Epithelial cell of proximal tubule (primary cell): ENCODE measurements around a stretch of chr2.

- RAMPAGE, long total RNA, result no peak
- RRBS, result 95% methylated on average over 4 of the region's 38 CpGs
Measured at GRCh38 chr2:223052490-223053332, 721 bp downstream of the KCNE4 start.

- RAMPAGE, long total RNA, result no peak
- RRBS, result no CpG with 5 or more reads among the region's 8 CpGs
Measured at GRCh38 chr2:223959507-223960169, 2.4 kb downstream of the MRPL44 start.

- RAMPAGE, long total RNA, result no peak
- RRBS, result no CpG with 5 or more reads among the region's 4 CpGs
Measured at GRCh38 chr2:224268293-224268851, 133.5 kb downstream of the FAM124B start.

GRCh38 chr2:224497798-224498898, 87.0 kb downstream of the CUL3 start:
- RAMPAGE, long total RNA, result no peak
- RRBS, result no CpG with 5 or more reads among the region's 4 CpGs

DNA sequence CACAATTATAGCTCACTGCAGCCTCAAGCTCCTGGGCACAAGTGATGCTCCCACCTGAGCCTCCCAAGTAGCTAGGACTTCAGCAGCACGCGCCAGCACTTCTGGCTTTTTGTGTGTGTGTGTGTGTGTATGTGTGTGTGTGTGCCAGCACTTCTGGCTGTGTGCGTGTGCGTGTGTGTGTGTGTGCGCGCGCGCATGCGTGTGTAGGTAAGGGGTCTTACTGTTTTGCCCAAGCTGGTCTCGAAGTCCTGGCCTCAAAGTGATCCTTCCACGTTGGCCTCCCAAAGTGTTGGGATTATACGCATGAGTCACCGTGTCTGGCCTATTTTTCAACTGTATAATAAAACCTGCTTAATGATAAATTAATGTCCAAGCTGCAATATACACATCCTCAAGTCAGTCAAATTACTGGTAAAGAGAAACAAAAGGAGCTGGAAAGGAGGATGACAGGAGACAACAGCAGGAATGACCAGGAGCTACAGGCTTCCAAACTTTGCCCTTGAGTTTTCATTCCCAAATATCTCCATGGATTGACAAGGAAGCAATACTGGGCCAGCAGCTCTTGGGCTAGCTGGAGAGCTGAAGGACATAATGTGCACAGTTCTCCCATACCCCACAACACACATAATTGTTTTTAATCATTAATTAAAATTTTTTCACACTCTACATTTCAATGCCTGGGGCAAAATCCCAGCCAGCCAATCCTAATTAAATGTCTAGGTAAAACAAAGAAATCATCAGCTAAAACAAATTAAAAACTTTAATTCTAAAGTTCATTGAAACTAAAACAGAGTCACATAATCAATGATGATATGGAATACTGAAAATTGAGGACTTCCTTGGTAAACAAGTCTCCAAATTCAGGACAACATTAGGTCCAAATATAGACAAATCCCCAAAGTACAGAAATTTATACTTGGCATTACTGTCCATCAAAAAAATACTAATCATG, 42.5 kb downstream of the CUL3 start:
- RAMPAGE, long total RNA, result no peak
- RRBS, result no CpG with 5 or more reads among the region's 13 CpGs

DNA sequence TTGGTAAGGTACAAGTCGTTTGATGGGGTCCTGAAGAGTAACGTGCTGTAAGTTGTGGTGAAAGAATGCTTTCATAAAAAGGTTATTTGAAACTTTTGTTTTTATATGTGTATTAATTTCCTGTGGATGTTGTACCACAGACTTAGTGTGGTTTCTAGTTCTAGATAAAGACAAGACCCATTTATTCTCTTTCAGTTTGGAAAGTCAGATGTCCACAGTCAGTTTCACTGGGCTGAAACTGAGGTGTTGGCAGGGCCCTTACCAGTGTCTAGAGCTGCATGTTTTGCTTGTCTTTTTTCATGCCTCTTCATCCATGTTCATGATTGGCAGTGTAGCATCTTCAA, 22.1 kb upstream of the DOCK10 start:
- RAMPAGE, long total RNA, result no peak
- RRBS, result no CpG with 5 or more reads among the region's 2 CpGs

GRCh38 chr2:225452187-225452506, 52.6 kb downstream of the NYAP2 start:
- RAMPAGE, long total RNA, result no peak

DNA sequence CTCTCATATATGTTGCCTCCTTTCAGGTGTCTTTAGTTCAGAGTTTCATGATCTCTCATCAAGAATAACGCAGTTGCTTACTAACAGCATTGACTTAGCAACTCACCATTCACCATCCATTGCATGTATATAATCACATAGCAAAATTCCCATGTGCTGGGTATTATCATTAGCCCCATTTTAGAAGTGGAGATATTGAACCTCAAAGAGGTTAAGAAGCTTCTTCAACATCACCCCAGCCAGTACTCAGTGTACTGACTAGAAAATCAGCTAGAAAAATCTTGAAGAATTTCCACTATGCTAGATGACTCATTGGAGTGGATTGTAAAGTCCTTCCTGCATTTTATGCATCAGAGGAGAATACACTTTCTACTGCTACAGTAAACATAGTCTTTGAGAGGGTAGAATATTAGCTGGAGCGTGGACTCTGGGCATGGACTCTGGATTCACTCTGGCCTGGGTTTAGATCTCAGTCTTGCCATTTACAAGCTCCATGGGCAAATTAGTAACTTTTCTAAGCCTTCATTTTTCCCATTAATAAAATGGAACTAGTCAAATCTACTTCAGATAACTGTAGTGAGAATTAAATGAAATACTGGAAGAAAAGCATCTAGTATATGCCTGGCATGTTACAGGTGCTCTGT, 216.0 kb downstream of the IRS1 start:
- RAMPAGE, long total RNA, result no peak
- RRBS, result no CpG with 5 or more reads among the region's 2 CpGs

DNA sequence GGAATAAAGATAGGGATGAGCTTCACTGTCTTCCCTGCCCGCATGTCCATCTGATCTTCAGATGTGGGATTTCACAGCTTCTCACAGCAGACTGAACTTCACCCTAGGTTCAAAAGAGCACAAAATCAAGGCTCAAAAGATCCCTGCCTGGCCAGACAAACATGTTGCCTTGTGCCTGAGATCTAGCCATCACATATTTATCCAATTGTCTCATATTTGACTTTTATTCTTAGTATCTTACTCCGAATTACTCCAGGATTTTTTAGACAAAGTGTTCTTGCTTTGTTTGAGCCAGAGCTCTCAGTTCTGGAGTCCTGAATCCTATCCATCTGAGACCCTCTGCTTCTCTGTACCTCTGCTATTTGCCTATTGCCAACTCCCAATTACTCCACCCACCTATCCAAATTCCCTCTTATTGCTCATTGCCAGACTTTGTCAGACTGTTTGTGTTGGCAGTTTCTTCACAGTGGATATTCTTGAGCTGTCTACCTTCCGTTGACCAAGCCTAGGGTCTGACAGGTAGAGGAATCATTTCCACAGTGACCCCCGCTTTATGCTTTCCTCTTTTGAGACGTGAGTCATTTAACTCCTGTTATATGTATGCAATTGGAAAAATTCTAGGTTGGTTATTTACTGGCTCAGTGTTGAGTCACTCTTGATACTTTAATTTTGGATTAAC, 187.9 kb downstream of the IRS1 start:
- RAMPAGE, long total RNA, result no peak
- RRBS, result no CpG with 5 or more reads among the region's 5 CpGs

- RAMPAGE, long total RNA, result no peak
- RRBS, result no CpG with 5 or more reads among the region's 6 CpGs
Measured at GRCh38 chr2:226726191-226726616, 73.4 kb downstream of the IRS1 start.

DNA sequence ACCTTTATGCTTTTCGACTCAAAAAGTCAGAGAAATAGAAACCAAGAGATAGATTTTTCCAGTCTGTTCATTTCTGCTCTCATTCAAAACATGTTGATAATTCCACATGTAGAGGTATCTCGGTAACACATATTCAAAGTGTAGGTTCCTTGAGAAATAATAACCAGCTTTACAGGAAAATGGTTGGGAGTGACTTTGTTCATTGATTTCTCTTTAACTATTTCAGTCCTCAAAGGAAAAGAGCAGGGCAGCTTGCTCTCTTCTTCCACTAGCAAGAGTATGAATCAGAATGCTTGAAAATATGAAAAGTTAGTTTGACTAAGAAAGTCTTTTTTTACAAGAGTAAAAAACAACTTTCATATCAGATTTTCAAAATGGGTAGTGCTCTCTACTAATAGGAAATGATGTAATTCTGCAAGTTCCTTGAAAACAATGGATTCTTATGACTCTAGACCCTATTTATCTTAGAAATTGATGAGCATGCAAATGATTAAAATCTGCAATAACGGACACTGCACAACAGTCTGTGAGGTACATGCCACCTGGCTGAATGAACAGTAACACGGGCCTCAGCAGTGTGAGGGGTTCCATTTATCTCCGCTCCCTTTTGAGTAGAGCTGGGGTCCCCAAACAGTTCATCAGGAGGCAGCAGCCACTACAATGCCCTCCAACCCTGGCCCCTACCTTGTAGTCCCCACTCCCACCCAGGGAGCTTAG, 65.6 kb downstream of the IRS1 start:
- RAMPAGE, long total RNA, result no peak
- RRBS, result no CpG with 5 or more reads among the region's 5 CpGs

- RAMPAGE, long total RNA, result no peak
- RRBS, result no CpG with 5 or more reads among the region's 6 CpGs
Measured at GRCh38 chr2:226742292-226743032, 57.2 kb downstream of the IRS1 start.

- RAMPAGE, long total RNA, result no peak
- RRBS, result no CpG with 5 or more reads among the region's 4 CpGs
Measured at GRCh38 chr2:226763197-226763980, 36.2 kb downstream of the IRS1 start.

DNA sequence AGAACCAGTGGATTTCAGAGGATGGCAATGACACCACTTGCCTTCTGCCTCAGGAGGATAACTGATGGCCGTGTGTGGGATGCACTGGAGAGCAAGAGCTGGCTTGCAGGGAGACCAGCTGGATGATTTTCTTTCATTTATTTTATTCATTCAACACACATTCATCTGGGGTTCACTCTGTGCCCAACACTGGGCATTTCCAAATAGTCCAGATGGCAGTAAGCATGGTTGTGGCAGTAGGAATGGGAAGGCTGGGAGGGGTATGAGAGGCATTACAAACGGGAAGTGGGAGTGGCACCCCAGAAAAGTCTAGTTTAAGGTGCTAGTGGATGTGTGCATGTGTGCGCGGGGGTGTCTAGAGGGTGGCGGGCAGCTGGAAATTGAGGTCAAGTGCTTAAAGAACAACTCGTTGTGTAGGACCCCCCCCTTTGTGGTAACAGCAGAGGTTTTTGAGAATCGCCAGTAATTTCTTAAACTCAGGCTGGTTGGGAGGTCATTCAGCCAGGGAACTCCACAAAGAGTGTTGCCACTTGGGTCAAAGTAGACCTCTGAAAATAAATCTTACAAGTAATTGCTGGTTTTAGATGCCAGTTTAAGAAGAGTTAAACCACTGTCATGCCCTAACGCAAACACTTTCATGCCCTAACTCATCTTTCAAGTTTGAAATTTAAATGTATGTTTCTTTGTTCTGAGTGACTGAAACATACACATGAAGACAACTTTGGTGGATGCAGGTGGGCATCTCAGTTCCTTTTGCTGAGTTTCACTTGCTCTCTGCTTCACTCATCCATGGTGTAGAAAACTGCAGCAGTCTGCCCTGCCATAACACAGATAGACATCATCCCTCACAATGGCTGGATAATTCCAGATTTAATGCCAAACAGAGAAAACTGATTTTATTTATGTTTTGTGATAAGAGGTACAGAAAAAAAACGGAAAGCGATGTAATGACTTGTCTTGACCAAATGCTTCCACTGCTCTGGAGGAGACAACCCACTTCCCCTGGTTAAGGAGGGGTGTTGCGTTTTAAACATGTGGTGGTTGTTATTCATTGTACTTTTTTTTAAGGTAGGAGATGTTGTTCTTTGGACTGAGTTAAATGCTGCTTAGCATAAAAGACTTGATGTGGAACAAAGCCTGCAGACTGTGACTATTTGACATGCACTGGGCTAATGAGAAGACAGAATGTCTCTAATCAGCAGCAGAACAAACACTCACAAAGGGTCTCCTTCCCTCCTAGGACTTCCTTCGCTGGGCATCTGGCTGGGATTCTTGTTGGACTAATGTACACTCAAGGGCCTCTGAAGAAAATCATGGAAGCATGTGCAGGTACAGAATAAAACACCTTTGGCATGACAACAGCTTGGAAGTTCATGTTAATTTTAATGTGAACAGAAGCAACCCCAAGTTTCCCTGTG, 70.2 kb downstream of the RHBDD1 start:
- RAMPAGE, long total RNA, result no peak
- RRBS, result no CpG with 5 or more reads among the region's 12 CpGs

DNA sequence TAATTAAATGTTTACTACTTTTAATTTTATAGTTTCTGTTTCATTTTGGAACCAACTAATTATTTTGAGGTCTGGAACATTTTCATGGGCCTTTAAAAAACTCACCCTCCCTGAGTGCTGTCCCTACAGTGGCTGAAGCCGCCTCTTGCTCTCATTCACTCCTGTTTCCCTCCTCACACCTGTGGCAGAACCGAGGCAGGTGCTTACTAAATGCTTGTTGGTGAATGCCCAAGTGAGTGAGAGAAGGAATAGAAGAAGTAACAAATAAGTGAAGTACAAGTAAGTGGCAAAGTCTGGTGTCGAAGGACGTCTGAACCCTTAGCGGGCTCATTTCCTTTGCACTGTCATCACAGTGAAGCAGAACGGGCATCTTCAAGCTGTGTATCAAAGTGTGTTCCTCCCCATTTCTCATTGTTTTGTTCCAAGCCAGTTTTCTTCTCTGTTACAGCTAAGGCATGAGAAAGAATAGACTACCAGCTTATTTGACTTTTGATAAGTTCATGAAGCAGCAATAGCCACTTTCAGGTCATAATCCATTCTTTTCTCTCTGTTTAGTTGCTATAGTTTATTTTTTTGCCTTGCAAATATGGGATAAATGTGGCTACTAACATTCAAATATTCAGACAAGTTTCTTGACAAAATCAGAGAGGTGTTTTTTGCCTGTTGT, 135.3 kb downstream of the RHBDD1 start:
- RAMPAGE, long total RNA, result no peak
- RRBS, result no CpG with 5 or more reads among the region's 6 CpGs

- RAMPAGE, long total RNA, result no peak
- RRBS, result 0% methylated on average over 2 of the region's 13 CpGs
Measured at GRCh38 chr2:227163404-227163820, 593 bp downstream of the COL4A4 start.

DNA sequence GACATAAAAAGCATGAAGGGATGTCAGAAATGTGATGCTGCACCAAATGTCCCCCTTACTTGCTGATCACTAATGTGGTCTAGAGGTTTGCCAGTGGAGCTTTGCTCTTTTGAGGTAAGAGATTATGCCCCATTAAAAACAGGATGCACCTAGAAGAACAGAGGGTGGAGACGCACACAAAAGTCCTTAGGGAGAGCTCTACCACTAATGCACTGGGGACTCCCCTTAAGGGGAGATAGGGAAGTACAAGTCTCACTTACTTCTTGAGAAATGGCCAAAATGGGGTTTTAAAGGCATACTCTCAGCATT, 16.8 kb upstream of the SCYGR1 start:
- RAMPAGE, long total RNA, result no peak
- RRBS, result no CpG with 5 or more reads among the region's 1 CpG

- RAMPAGE, long total RNA, result no peak
- RRBS, result no CpG with 5 or more reads among the region's 4 CpGs
Measured at GRCh38 chr2:227451204-227451719, 20.7 kb upstream of the AGFG1 start.

DNA sequence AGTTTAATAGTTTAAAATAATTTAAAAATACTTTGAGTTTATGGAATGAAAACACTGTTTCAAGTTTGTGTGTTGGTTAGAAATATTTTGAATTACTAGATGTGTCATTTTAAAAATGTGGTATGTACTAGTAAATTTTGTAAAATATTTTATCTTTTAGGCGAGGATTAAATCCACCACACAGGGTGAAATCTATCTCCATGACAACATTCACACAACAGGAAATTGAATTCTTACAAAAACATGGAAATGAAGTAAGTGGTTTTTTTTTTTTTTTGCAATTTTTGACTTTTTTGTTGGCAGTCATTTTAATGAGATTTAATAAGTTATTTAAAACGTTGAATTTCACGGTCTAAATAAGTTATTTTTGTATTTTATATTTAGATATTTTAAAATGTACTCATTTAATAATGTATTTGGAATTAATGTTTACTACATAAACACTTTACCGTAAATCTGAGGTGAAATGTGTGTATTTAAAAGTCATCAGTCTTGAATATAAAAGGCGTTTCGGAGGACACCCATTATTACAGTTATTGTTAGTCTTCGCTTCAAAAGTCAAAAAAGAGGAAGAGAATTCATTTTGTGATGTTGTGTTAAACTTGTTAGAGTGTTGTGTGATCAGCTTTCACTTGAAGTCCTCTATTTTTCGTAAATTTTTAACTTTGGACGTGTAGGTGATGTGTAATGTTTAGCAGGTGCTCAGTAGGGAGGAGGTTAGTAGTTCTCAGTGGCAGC, 19.6 kb downstream of the AGFG1 start:
- RAMPAGE, long total RNA, result no peak
- RRBS, result no CpG with 5 or more reads among the region's 9 CpGs

- RAMPAGE, long total RNA, result no peak
- RRBS, result no CpG with 5 or more reads among the region's 2 CpGs
Measured at GRCh38 chr2:227816499-227817083, 2.9 kb downstream of the CCL20 start.